Skeletal muscle satellite cell (primary cell): ENCODE results near the genes GRID1, OPN4, LDB3 and SNCG.

DNA sequence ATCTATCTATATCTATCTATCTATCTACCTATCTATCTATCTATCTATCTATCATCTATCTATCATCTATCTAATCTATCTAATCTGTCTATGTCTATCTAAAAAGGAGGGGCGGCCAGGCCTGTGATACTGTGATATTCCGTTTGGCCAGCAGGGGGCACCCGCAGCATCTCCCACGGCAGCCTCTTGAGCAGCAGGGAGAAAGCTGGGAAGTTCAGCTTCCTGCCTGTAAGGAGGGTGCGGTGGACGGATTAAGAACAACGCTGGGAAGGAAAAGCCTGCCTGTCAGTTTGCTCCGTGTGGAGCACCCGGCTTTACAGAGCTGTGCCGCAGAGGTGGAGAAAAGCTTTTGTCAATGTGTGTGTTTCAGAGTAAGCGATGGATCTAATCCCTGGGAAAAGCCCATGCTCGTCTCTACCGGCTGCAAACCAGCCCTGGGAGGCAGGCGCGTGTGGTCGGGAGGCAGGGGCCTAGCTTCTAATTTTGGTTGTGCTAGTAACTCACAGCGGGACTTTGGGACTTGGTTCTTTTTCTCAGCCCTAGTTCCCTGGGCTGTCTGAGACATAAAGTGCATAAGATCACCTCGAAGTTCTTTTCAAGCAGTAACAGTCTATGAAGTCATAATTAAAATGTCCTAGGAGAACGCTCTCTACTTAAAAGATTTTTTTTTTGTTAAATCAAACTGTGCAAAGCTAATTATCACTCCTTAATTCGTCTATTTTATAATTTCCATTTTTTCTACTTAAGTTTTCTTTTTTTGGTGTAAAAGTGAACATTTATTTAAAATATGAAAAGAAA, 125.2 kb downstream of the SH2D4B start:
- CAGE, long polyA plus RNA = no peak

GRCh38 chr10:80818527-80818937, 280.8 kb downstream of the SH2D4B start:
- CAGE, long polyA plus RNA = no peak

- CAGE, long polyA plus RNA = no peak
These were observed 439 bp downstream of the NRG3 start for GRCh38 chr10:81875295-81875971.

DNA sequence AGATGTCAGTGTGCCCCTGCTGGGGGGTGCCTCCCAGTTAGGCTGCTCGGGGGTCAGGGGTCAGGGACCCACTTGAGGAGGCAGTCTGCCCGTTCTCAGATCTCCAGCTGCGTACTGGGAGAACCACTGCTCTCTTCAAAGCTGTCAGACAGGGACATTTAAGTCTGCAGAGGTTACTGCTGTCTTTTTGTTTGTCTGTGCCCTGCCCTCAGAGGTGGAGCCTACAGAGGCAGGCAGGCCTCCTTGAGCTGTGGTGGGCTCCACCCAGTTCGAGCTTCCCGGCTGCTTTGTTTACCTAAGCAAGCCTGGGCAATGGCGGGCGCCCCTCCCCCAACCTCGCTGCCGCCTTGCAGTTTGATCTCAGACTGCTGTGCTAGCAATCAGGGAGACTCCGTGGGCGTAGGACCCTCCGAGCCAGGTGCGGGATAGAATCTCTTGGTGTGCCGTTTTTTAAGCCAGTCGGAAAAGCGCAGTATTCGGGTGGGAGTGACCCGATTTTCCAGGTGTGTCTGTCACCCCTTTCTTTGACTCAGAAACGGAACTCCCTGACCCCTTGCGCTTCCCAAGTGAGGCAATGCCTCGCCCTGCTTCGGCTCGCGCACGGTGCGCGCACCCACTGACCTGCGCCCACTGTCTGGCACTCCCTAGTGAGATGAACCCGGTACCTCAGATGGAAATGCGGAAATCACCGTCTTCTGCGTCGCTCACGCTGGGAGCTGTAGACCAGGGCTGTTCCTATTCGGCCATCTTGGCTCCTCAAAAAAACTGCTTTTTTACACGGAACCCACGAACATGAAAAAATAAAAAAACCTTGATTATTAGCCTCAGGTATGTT, 474.6 kb downstream of the NRG3 start:
- CAGE, long polyA plus RNA = no peak

DNA sequence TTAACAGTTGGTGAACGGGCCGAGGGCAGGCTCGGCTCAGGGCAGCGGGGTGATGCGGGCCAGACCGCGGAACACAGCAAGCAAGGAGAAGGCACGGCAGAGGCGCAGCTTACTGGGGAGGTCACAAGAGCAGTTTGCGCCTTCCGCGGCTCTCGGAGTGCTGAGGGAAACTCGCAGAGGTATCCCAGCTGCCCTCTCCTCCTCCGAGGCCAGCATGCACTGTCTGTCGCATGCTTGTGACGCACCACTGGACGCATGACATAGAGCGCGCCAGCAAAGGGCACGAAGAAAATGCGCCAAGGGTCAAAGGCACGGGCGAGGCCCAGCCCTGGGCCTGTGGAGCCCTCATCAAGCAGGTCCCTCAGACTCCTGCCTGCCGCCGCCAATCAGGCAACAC, 574.4 kb upstream of the GHITM start:
- CAGE, long polyA plus RNA = no peak

DNA sequence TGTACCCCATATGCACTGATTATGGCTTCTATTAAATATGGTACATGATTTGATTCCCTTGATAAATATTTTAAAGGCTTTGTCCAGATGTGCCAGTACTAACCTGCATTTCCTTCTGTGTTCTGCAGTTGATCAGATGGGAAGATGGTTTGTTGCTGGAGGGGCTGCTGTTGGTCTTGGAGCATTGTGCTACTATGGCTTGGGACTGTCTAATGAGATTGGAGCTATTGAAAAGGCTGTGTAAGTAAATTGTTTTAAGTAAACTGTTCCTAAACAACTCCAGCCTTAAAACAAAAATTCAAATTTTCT, 4.5 kb downstream of the GHITM start:
- CAGE, long polyA plus RNA = no peak

GRCh38 chr10:84172870-84173416, 658 bp upstream of the GPR15LG start:
- CAGE, long polyA plus RNA = no peak

- CAGE, long polyA plus RNA = no peak
These were observed 4.0 kb downstream of the GPR15LG start for GRCh38 chr10:84177413-84178210.

- CAGE, long polyA plus RNA = no peak
These were observed 3.3 kb upstream of the CDHR1 start for GRCh38 chr10:84191136-84191434.

DNA sequence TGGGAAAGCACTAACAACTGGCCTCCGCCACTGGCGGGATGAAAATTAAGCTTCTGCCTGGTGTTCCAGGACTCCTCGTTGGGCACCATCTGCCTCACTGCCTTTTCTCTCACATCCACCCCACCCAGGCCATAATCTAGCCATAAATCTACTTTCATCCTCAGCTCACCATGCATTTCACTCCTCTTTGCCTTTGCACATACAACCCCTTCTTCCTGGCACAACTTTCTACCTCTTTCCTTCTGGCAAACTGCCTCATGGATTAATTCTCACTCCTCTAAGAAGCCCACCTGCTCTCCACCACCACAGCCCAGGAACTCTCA, 3.9 kb downstream of the CDHR1 start:
- CAGE, long polyA plus RNA = no peak

- CAGE, long polyA plus RNA = no peak
These were observed 419.5 kb downstream of the GRID1 start for GRCh38 chr10:85946977-85947536.

DNA sequence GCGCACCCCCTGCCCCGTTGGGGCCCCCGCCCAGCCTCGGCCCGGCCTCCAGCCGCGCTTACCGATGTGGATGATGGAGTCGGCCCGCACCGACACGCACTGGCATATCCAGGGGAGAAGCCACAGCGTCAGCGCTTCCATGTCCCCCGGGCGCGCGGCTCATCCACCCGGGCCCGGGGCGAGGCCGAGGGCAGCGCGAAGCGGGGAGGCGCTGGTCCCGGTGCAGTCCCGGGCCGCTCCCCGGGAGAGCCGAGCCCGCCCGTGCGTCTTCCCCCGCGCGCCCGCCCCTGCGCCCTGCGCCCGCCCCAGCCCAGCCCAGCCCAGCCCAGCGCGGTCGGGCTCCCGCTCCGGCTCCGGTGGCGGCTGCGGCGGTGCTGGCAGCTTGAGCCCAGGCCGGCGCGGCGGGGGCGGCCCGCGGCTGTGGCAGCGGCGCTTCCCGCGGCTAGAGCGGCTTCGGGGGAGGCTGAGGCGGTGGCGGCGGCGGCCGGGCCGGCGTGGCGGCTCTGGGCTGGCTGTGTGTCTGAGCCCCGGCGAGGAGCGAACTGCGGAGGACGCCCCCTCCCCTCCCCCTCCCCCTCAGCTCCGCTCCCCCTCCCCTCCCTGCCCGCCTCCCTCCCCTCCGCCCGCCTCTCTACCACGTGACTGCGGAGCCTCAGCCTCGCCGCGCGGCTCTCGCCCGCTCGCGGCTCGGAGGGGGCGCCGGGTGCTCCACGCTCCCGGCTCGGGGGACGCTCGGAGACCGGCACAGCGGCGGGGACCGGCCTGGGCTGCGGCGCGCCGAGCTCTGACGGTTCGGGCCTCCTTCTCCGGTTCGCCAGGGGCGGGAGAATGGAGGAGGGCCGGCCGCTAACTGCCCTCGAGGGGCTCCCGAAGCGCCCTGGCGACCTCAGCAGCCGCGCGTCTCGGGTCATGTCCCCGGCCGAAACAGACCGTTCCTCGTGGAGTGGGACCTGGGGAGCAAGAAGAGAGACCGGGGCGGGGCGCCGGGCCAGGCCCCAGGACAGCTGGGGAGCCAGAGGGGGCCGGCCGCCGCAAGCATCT, at the start of gene GRID1:
Gene GRID1 (minus strand): TSS at position 544 of the 1,041 bp plus-strand sequence.
- CAGE, long polyA plus RNA = no peak

DNA sequence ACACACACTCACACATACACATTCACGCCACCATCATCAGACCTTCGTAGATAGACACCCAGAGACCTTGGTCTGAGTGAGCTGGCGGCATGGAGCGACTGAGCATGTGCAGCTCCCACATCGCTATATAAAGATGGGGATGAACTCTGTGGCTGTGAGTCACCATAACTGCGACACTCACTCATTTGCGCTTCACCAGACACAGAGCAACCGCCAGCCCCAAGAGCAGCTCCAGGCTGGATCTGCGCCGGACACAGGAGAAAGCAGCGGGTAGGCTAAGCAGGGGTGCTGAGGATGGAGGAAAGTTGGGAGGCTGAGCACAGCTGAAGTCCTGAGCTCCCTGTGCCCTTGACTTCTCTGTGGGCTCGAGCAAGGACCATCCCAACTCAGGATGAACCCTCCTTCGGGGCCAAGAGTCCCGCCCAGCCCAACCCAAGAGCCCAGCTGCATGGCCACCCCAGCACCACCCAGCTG, at the start of gene OPN4:
Gene OPN4 (plus strand): TSS at position 155 of the 474 bp plus-strand sequence.
- CAGE, long polyA plus RNA = no peak

- CAGE, long polyA plus RNA = no peak
These were observed at the start of gene LDB3 for GRCh38 chr10:86668193-86669179. Gene LDB3 (plus strand): TSS chr10:86668511.

GRCh38 chr10:86691252-86692287, 23.3 kb downstream of the LDB3 start:
- CAGE, long polyA plus RNA = no peak

- CAGE, long polyA plus RNA = no peak
These were observed 44.0 kb downstream of the LDB3 start for GRCh38 chr10:86712420-86712701.

DNA sequence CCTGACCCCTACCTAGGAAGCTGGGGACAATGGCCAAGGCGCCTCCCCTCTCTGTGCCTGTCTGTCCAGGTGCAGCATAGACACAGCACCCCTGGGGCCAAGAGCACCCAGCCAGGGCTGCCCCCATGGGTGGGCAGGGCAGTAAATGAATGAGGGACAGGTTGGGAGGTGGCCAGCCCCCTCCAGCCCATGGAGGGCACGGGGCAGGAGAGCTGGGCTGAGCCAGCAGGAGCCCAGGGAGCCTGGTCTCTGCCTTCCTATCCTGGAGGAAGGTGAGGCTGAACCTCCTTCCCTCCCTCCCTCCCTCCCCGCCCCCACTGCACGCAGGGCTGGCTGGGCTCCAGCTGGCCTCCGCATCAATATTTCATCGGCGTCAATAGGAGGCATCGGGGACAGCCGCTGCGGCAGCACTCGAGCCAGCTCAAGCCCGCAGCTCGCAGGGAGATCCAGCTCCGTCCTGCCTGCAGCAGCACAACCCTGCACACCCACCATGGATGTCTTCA, at the start of gene SNCG:
Gene SNCG (plus strand): TSS at position 392 of the 503 bp plus-strand sequence.
- CAGE, long polyA plus RNA = start-site peak on the plus strand centred at position 405 of the sequence, 39 bp wide, 471 and 433 reads in 2 replicates

GRCh38 chr10:86972733-86973439, 4.6 kb downstream of the ADIRF start:
- CAGE, long polyA plus RNA = no peak

- CAGE, long polyA plus RNA = no peak
These were observed 12.7 kb downstream of the ADIRF start for GRCh38 chr10:86980820-86981538.

DNA sequence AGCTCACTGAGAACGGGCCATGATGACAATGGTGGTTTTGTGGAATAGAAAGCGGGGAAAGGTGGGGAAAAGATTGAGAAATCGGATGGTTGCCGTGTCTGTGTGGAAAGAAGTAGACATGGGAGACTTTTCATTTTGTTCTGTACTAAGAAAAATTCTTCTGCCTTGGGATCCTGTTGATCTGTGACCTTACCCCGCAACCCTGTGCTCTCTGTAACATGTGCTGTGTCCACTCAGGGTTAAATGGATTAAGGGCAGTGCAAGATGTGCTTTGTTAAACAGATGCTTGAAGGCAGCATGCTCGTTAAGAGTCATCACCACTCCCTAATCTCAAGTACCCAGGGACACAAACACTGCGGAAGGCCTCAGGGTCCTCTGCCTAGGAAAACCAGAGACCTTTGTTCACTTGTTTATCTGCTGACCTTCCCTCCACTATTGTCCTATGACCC, 13.2 kb downstream of the GLUD1 start:
- CAGE, long polyA plus RNA = no peak